Measurements from ENCODE around the gene NPTX1.

DNA sequence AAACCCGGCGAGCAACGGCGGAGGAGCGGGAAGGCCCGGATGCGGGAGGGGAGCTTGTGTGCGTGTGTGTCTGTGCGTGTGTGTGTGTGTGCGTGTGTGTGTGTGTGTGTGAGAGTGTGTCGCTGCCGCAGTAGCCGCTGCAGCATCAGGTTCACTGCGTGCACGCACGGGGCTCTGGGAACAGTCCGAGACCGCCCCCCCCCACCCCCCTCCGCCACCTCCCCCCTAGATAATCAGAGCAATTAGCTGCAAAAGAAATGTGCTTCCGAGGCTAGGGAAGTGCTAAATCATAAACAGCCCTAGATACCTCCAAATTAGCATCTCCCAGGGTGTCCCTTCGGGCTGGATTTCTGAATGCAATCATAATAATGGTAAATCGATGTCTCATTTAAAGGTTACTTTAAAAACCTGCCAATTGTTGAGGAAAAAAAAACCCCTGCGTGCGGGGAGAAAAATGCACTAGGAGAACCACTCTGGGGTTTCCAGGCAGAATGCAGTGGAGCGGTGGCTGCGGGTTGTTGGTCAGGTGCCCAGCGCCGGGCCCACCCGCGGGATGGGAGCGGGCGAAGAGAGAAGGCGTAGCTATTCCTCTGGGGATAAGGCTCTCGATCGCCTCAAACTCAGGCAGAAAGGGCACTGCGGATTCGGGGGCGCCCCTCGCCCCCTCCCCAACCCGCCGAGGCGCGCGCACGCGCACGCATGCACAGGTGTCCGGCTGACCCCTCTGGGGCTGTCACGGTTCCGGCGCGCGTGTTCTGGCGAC is 13.9 kb upstream of the CBX8 start:
- PRO-cap, result no peak

DNA sequence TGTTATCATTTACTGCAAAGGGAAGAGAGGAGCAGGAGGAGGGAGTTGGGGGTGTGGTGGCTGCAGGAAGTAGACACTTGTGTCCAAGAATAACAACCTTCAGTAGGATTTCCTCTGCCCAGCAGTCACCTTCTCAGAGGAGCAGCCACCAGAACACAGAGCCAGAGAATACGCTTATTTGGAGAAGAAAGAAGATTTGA is 10.2 kb downstream of the CBX4 start:
- PRO-cap, result unidirectional peak, plus-strand start at position 124 of the sequence

- PRO-cap, result no peak
These were observed 4.6 kb downstream of the CBX4 start for GRCh38 chr17:79834371-79835226.

DNA sequence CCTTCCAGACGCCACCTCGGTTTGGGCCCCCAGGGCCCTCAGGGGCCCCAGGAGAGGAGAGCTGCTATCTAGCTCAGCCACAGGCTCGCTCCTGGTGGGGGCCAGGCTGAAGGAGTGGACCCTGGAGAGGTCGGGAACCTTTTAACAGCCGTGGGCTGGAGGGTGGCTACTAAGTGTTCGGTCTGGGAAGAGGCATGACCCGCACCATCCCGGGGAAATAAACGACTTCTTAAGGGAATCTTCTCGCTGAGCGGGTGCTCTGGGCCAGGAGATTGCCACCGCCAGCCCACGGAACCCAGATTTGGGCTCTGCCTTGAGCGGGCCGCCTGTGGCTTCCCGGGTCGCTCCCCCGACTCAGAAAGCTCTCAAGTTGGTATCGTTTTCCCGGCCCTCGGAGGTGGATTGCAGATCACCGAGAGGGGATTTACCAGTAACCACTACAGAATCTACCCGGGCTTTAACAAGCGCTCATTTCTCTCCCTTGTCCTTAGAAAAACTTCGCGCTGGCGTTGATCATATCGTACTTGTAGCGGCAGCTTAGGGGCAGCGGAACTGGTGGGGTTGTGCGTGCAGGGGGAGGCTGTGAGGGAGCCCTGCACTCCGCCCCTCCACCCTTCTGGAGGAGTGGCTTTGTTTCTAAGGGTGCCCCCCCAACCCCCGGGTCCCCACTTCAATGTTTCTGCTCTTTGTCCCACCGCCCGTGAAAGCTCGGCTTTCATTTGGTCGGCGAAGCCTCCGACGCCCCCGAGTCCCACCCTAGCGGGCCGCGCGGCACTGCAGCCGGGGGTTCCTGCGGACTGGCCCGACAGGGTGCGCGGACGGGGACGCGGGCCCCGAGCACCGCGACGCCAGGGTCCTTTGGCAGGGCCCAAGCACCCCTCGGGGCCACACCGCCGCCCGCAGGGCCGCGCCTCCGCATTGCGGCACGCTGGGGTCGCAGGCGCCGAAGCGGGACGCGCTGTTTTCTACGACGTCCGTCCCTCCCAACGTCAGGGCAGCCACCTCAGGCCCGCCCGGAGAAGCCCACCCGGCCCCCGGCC is 3.6 kb upstream of the CBX4 start:
- PRO-cap, result no peak

GRCh38 chr17:79991991-79993063 is 43.3 kb downstream of the TBC1D16 start:
- PRO-cap, result bidirectional peak, plus-strand start at chr17:79992538, minus-strand start at chr17:79992407

- PRO-cap, result no peak
These were observed 31.5 kb upstream of the GAA start for GRCh38 chr17:80069810-80070285.

DNA sequence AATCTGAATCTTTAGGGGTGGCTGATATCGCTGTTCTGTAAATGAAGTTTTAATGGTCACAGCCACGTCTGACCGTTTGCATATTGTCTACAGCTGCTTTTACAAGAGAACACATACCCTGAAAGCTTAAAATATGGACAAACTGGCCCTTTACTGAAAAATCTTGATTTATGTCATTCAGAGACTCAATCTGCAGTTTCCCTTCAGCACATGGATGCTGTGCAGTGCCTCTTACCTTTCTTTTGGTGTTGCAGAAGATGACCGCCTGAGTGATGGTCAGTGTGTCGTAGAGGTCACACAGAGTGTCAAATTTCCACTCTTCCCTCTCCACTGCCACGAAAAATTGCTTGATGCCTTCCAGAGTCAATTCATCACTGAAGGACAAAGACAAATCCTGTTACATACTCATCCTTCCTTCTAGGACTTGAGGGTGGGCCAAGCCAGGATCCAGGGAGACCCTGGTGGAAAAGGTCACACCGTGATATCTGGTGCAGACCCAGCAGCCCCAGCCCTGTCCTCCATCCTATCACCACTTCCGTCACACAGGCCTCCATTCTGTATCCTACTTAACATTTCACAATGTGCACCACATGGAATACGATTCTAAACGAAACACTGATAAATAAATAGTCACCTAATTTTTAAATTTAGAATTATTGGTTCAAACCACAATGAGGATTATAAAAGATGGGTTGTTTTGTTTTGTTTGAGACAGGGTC is 8.9 kb downstream of the EIF4A3 start:
- PRO-cap, result no peak

DNA sequence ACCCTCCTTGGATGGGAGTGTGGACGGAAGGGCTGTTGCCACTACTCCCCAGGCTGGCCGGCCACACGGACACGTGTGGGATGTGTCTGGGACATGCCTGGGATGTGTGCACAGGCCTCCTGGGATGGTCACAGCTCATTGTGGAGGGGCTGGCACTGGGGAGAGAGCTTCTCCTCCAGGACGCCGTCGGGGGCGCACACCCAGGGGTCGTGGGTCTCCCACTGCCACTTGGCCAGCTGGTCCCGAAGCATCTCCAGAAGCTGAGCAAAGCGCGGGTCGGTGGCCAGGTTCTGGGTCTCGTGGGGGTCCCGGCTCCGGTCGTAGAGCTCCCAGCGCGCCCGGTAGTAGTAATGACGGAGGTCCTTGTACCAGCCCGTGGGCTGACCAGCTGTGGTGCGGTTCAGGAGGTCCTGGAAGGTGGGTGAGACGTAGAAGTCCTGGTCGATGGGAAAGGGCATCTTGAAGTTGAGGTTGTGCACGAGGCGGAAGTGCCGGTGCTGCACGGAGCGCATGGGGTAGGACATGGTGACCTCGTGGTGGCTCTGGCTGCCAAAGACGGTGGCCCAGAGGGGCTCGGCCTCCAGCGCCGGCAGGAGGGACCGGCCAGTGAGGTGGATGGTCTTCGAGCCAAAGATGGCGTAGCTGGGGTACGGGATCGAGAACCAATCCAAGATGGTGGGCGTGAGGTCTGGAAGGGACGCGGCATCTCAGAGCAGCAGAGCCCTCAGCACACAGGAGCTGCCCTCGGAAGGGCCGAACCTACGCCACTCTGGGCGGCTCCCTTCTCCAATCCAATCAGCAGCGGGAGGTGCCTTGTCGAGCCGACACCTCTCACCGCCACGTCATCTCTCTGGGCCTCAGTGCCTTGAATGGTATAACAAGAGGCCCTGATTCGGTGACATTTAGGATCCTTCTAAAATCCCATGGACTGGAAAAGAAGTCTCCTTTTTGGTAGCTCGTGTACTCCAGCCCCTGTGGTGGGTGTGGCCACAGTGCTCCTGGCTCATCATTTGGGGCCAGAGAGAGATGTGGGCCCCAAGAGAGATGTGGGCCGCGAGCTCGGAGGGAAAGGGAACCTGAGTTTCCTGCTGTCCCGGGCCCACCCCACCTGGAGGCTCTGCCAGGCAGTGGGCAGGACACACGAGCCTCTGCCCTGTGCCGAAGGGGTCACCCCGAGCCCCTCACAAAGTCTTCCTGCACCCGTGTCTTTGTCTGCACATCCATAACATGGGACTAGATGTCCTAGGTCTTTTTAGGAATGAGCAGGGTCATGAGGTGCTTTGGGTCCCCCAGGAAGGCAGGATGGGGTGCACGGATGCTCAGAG is 9.3 kb downstream of the SGSH start:
- PRO-cap, result no peak

DNA sequence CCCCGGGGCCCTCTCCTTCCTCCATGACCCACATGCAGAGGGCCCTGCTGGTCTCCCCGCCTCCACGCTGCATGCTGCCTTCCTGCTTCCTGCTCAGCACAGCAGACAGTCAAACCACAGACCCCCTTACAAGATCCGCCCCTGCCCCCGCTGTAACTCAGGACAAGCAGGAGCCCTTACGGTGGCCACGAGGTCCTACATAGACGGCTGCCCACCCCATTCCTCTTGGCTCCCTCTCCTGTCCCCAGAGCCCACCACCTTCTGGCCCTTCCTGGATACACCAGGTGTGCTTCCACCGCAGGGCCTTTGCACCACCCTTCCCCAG is 3.9 kb downstream of the RNF213 start:
- PRO-cap, result no peak

- PRO-cap, result no peak
These were observed 19.3 kb downstream of the RNF213 start for GRCh38 chr17:80279780-80280447.

GRCh38 chr17:80345432-80345784 is 69.6 kb upstream of the ENDOV start:
- PRO-cap, result no peak

DNA sequence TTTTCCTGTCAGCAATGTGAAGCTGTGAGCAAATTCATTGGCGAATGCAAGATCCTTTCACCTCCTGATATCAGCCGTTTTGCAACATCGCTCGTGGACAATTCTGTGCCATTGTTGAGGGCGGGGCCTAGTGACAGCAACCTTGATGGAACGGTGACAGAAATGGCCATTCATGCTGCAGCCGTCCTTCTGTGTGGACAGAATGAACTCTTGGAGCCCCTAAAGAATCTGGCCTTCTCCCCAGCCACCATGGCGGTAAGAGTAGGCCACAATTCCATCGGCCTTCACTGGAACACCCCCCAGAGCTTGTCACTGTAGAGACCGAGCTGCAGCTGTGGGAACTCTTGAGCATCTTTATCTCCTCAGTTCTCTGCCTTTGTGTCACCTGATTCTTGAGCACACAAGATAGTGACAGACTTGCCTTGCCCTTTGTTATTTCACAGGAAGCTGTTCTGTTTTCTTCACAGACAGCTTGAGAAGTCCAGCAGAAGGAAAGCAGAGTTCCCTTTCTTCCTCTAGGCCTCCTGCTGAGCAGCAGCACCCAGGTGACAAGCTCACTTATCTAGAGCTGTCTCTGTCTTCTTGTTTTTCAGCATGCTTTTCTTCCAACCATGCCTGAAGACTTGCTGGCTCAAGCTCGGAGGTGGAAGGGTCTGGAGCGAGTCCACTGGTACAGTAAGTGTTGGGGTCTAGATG is 38.5 kb upstream of the ENDOV start:
- PRO-cap, result no peak

DNA sequence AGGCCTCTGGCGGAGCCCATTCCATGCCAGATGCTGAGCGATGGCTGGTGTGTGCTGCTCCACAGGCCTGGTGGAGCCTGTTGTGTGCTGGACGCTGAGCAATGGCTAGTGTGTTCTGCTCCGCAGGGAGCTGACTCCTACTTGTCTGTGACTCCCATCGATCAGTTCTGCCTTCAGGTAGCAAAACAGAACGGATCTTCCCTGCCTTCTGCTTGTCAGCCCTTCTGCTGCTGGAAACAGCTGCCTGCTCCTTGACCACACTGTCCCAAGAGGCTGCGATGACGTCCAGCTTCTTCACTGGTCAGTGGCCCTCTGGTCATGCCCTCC is 4.4 kb downstream of the ENDOV start:
- PRO-cap, result unidirectional peak, minus-strand start at position 226 of the sequence

- PRO-cap, result no peak
These were observed 26.1 kb downstream of the NPTX1 start for GRCh38 chr17:80450222-80450719.

DNA sequence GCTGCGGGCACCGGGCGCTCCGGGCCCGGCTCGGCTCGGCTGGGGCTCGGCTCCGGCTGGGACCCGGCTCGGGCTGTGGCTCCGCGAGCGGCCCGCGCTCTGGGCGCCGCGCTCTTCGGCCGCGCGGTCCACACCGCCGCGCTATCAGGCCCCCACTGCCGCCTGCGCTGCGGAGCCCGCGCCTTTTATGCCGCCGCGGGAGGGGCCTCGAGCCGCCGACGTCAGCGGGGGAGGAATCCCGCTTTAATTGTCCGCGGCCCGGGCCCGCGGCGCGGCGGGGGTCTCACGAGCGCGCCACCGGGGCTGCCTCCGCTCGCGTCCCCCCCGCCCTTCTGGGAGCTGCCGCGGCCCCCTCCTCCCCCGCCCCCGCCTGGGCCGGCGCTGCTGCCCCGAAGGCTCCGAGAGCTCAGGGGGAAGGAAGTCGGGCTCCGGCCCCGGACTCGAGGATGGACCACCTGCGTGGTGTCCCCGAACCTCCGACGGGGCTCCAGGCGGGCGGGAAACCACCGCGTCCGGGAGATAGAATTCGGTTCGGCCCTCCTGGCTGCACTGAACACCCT is at the start of gene NPTX1:
NPTX1 (minus strand) TSS at position 160 of the 560 bp plus-strand sequence.
- PRO-cap, result unidirectional peak, minus-strand start at position 160 of the sequence

DNA sequence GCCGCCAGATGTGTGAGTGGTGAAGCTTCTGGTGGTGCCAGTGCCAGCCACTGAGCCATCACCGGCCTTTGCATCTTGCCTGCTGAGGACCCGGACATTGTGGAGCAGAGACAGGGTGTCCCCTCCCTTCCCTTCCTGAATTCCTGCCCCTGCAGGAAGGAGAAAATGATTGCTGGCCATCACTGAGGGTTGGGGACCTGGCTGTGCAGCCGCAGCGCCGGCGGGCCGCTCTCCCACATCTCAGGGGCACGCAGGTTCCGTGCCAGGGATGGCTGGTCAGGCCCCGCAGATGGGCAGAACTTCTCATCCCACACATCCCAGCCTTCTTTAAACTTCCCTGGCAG is 56.5 kb downstream of the RPTOR start:
- PRO-cap, result no peak

- PRO-cap, result no peak
These were observed 120.4 kb downstream of the RPTOR start for GRCh38 chr17:80664865-80665517.

- PRO-cap, result no peak
These were observed 121.3 kb upstream of the CHMP6 start for GRCh38 chr17:80870196-80870883.

GRCh38 chr17:80873356-80873978 is 118.2 kb upstream of the CHMP6 start:
- PRO-cap, result no peak

- PRO-cap, result no peak
These were observed 98.9 kb upstream of the CHMP6 start for GRCh38 chr17:80892541-80893358.